Gastroesophageal sphincter (tissue), 4 donors: Measurements from ENCODE around the genes SETD1B and BCL7A.

GRCh38 chr12:121516832-121517102 is 64.1 kb downstream of the KDM2B start:
- PRO-cap, result no peak
- RAMPAGE, long total RNA, 4 experiments, result no peak in any of the 4 experiments

- PRO-cap, result bidirectional peak, plus-strand start at chr12:121538140, minus-strand start at chr12:121538135
- RAMPAGE, long total RNA, 4 experiments, result start-site peak on the minus strand in 1 of 4 experiments, at chr12:121537265-121537976 at its widest, 11 reads per replicate
Observed at GRCh38 chr12:121537434-121538311, 43.1 kb downstream of the KDM2B start.

DNA sequence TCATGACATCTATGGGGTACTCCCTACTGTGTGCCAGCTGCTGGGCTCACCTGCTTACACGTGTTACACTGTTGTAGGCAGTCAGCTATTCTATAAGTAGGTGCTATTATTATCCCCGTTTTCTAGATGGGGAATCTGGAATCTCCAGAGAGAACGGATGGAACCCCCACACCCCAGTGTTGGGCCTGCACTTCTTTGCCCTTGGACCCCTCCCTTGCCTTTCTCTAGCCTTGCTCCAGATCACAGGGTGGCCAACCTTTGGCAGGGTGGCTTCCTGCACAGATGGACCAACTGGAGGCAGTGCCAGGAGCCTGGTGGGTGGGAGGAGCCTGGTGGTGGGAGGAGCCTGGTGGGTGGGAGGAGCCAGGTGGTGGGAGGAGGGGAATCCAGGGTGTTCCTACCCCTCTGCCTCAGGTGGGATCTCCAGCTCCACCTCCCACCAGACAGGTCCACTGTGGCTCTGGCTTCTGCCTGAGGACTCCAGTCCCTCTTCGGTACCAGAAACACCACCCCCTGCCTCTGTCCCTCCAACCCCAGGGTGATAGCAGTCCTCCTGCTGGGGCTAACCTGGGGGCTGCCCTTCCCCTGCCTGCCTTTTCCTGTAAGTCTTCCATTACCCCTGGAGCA is 30.5 kb upstream of the KDM2B start:
- PRO-cap, result no peak
- RAMPAGE, long total RNA, 4 experiments, result no peak in any of the 4 experiments

- PRO-cap, result no peak
- RAMPAGE, long total RNA, 4 experiments, result no peak in any of the 4 experiments
Observed at GRCh38 chr12:121672961-121673595, 3.6 kb upstream of the MORN3 start.

DNA sequence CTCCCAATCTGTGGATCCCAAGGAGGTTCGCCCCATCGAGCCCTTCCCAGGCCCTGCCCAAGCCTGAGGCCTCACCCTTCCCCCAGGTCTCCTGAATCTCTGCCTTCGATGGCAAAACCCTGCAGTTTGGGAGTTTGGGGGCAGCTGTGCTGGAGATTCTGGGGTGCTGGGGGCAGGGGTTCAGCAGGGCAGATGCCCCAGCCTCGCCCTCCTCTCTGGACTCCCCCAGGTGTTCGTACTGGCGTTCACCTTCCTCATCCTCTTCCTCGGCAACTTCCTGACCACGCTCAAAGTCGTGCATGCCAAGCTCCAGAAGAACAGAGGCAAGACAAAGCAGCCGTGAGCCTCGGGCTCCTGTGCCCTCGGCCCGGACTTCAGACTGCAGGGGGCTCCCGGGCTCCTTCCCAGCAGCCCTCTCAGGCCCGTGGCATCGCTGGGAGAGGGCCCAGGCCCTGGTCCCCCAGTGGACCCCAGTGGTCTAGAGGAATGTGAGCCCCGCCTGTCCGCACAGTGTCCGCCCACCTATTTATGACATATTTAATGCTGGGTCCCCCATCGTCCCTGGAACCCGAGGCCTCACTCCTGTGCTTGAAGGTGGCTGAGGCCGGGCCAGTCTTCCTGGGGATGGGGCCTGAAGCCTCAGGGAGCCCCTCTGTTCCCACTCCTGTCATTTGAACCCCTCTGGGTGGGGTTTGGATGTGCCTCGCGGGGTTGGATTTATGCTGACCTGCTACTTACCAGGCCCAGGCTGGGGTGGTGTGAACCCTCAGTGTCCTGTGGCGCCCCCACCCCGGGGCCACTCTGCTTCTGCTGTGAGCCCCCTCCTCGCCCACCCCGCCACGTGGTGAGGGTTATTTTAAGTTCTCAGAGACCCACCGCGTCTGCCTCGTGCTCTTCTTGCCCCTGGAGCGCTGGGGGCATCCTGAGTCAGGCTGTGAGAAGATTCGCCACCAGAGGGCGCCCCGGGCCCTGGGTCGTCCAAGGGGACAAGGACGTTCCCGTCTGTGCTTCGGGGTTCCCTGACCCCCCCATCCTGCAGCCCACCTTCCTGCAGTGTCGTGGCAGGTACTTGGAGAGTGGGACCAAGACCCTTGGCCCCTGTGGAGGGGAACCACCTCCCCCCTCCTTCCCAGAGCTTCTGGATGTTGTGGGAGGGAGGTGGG is 17.7 kb downstream of the RHOF start:
- PRO-cap, result no peak
- RAMPAGE, long total RNA, 4 experiments, result no peak in any of the 4 experiments

DNA sequence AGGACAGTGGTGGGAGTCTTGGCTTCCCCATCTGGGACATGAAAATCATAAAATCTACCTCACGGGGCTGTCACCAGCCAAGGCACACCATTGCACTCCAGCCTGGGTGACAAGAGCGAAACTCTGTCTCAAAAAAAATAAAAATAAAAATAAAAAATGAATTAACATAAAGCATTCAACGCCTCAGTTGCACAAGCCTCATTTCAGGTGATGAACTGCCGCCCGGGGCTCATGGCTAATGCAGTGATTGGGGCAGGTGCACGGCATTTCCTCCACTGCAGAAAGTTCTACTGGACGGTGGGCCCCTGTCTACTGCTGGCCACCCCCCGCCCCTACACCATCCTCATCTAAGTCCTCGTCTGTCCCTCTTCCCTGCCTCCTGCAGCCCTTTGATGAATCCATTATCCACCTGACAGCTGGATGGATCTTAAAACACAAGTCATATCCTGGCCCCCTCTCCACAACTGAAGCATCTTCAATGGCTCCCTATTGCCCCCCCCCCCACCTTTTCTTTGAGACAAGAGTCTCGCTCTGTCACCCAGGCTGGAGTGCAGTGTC is 10.6 kb downstream of the RHOF start:
- PRO-cap, result no peak
- RAMPAGE, long total RNA, 4 experiments, result no peak in any of the 4 experiments

- PRO-cap, result no peak
- RAMPAGE, long total RNA, 4 experiments, result no peak in any of the 4 experiments
Observed at GRCh38 chr12:121789716-121790887, 3.4 kb downstream of the RHOF start.

DNA sequence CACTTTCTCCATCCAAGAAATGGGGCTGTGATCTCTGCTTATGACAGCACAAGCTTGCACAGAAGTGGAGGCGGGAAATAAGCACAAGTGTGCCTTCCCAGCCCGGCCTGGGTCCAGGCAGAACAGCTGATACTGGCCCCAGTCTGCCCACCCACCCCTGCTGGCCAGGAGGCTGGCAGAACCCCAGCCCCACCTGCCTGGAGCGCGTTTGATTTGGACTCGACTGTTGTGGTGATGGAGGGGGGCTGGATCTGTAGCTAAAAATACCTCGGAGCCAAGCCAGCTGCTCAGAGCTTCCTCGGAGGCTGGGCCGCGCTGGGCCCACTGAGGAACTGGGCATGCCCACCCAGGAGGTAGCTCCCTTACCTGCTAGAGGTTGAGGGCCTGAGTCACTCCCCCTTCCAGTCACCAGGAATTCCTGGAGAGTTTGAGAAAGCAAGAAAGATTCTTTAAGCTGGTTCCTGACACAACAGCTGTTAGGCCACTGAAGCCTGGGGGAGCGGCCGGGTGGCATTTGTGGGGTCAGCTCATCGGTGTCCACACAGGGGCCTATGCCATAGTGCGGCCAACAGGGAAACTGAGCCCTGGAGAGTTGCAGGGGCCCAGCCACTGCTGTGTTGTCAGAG is 2.5 kb upstream of the RHOF start:
- PRO-cap, result no peak
- RAMPAGE, long total RNA, 4 experiments, result no peak in any of the 4 experiments

DNA sequence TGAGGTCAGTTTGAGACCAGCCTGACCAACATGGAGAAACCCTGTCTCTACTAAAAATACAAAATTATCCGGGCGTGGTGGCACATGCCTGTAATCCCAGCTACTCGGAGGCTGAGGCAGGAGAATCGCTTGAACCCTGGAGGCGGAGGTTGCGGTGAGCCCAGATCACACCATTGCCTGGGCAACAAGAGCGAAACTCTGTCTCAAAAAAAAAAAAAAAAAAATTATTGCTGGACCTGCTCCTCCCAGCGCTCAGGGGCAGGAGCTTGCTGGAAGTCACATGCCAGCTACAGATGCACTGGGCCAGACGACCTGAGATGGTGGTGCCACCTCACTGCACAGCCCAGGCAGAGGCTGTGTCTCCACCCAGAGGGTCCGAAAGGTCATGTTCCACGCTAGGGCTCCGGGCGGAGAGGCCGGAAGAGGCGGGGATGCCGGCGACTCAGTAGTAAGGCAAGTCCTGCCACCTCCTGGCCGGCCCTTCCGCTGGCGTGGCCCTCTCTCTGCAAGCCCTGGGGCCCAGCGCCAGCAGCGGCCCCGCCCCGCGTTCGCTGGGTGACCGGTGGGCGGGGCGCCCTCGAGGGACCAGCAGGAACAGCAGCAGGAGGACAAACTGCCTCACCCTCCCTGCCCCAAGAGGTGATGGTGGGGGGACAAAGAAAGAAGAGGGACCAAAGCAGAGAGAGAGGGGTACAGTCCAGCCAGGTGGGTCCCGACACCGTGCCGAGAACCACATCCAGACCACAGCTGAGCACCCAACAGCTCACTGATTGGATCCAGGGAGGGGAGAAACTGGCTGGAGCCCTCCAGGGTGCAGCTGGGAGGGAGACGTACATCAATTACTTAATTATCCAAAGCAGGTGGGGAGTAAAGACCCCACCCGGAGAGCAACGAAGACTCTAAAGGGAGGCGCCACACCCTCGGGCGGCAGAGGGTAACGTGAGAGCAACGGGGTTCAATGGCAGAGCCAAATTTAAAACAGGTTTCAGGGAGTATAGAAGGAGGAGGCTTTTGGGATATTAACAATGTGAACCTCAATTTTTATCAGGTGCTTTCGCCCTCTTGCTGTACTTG is 3.7 kb upstream of the RHOF start:
- PRO-cap, result unidirectional peak, plus-strand start at position 306 of the sequence
- RAMPAGE, long total RNA, 4 experiments, result no peak in any of the 4 experiments

GRCh38 chr12:121798158-121798796 is 4.8 kb upstream of the RHOF start:
- PRO-cap, result no peak
- RAMPAGE, long total RNA, 4 experiments, result no peak in any of the 4 experiments

DNA sequence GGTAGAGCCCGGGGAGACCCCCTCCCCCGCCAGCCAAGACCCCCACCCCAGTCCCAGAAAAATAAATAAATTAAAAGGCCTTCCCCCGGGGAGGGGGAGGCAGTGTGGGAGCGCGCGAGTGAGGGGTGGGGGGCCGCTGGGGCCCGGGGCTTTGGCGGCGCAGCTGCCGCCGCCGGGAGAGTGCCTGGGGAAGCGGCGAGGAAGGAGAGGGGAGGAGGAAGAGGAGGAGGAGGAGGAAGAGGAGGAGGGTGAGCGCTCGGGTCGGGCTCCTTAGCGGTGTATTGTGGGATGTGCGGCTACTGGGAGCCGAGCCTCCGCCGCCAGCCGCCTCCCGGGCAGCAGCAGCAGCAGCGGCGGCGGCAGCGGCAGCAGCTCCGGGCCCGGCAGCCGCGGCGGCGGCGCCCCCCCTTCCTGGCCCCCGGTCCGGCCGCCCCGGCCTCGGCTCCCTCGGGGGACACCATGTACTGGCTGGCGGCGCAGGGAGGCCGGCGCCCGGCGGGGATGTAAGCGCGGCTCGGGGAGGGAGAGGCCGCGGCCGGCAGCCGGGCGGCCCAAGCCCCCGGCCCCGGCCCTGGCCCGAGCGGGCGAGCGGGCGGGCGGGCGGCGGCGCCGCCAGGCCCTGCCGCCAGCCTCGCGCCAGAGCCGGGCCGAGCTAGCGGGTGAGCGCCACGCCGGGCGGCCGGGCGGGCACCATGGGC is at the start of gene SETD1B:
SETD1B (plus strand) TSS at position 279 of the 698 bp plus-strand sequence.
- PRO-cap, result bidirectional peak, plus-strand start at position 639 of the sequence, minus-strand start at position 343 of the sequence
- RAMPAGE, long total RNA, 4 experiments, result start-site peak on the plus strand in 3 of 4 experiments, centred at positions 422 to 687 of the sequence, 7 to 15 reads per replicate

DNA sequence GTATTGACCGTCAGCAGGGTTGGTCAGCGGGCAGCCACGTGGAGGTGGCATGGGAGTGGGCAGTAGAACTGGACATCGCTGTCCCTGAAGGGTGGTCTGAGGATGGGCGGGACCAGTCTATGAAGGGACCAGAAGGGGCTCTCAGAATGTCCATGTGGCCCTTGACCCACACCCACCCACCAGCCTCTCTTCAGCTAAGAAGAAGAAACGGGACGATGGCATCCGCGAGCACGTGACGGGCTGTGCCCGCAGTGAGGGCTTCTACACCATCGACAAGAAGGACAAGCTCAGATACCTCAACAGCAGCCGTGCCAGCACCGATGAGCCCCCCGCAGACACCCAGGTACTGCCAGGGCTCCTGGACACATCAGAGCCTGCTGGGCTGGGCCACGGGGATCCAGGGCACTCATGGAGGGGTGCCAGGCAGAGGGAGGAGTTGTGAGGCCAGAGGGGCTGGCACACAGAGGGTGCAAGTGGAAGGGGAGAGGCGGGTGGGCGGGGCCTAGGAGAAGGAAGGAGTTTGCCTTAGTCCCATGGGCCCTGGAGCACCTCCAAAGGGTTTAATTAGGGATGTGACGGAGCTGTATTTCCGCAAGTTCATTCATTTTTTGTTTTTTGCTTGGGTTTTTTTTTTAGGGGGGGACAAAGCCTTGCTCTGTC is 21.3 kb downstream of the SETD1B start:
- PRO-cap, result no peak
- RAMPAGE, long total RNA, 4 experiments, result no peak in any of the 4 experiments

DNA sequence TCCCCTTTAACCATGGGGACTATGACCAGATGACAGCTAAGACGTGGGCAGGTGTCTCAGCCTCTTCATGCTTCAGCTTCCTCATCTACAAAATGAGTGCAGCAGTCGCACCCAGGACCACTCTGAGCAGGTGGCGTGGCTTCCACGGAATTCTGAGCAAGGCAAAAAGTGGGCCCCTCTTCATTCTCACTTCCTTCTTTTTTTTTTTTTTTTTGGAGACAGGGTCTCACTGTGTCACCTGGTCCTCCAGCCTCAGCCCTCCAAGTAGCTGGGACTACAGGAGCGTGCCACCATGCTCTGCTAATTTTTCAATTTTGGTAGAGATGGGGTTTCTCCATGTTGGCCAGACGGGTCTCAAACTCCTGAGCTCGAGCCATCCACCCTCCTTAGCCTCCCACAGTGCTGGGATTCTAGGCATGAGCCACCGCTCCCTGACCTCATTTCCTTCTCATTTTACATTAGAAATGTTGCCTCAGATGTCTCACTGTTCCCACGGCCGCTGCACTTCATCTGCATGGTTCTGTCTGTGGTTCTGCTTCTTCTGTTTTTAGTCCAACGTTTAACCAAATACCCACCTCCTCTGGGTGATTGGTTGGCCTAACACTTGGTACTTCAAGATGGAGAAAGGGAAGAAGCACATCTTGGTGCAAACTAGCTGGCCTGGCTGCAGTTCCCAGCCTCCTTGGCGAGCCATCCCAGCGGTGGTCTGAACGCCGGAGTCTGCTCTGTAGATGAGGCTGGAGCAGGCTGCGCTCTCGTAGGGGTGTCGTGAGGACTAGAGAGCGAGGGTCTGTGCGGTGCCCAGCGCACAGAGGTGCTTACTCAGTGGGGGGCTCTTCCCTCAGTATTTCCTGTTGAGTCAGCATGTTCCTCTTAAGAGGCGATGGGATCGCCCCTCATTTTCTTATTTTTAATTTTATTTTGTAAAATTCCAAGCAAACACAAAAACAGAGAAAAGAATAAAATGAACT is 41.2 kb upstream of the BCL7A start:
- PRO-cap, result no peak
- RAMPAGE, long total RNA, 4 experiments, result no peak in any of the 4 experiments

DNA sequence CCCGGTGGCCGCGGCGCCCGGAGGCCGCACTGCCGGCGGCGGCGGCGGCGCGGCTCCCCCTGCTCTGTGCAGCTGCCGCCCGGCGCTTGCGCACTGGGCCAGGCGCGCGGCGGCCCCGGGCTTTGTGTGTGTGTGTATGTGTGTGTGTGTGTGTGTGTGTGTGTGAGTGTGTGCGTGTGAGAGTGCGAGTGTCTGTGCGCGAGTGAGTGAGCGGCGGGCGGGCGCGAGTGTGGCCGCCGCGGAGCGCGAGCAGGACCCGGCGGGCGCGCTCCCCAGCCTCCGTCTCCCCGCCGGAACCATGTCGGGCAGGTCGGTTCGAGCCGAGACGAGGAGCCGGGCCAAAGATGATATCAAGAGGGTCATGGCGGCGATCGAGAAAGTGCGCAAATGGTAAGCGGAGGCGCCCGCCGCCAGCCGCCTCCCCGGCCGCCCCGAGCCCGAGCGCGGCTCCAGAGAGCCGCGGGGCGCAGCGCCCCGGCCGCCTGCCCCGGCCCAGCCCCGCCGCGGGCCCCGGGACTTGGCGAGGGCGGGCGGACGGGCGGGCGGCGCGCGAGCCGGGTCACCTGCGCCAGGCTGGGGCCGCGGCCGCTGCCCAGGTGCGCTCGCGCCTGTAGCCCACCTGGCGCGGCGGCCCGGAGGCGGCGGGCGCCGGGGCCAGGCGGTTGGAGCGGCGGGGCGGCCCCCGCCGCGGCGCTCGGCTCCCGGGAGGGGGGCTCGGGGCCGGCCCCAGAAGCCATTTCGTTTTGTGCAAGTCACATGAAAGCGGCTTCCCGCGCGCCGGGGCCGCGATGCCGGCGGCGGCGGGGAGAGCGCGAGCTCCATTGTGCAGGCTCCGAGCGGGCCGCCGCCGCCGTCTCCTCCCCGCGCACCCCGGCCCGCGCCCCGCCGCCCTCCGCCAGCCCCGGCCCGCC is at the start of gene BCL7A:
BCL7A (plus strand) TSS at position 91 of the 911 bp plus-strand sequence.
- PRO-cap, result bidirectional peak, plus-strand start at position 205 of the sequence, minus-strand start at position 68 of the sequence; bidirectional peak, plus-strand start at position 788 of the sequence, minus-strand start at position 660 of the sequence; bidirectional peak, plus-strand start outside the sequence, minus-strand start at position 855 of the sequence
- RAMPAGE, long total RNA, 4 experiments, result start-site peak on the plus strand in 1 of 4 experiments, centred at position 178 of the sequence, 41 reads per replicate

DNA sequence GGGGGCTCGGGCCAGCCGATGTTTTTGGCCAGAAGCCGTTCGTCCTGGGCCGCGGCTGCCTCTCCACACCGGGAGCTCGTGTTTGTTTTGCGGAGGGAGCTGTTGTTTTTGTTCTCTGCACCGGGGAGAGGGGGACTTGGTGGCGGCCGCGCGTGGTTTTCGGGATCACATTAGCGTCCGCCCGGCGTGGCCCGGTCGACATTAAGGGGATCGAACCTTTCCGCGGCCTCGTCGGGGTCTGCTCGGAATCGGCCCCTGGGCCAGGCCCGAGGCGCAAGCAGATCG is 1.2 kb downstream of the BCL7A start:
- PRO-cap, result no peak
- RAMPAGE, long total RNA, 4 experiments, result no peak in any of the 4 experiments

DNA sequence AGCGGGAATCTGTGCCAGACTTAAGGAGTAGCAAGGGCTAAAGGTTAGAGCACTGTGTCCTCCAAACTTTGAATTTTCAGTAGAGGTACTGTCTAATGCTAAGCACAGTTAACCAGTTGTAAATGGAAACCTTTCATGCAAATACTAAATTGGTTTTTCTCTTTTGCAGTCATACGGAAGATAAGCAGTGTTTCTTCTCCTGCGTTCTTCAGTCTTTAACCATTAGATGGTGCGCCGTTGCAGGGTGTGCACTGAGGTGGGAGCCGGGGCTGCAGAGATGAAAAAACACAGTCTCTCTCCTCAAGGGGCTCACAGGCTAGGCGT is 5.1 kb downstream of the MLXIP start:
- PRO-cap, result no peak
- RAMPAGE, long total RNA, 4 experiments, result no peak in any of the 4 experiments

- PRO-cap, result no peak
- RAMPAGE, long total RNA, 4 experiments, result no peak in any of the 4 experiments
Observed at GRCh38 chr12:122087202-122087598, 8.6 kb downstream of the MLXIP start.

DNA sequence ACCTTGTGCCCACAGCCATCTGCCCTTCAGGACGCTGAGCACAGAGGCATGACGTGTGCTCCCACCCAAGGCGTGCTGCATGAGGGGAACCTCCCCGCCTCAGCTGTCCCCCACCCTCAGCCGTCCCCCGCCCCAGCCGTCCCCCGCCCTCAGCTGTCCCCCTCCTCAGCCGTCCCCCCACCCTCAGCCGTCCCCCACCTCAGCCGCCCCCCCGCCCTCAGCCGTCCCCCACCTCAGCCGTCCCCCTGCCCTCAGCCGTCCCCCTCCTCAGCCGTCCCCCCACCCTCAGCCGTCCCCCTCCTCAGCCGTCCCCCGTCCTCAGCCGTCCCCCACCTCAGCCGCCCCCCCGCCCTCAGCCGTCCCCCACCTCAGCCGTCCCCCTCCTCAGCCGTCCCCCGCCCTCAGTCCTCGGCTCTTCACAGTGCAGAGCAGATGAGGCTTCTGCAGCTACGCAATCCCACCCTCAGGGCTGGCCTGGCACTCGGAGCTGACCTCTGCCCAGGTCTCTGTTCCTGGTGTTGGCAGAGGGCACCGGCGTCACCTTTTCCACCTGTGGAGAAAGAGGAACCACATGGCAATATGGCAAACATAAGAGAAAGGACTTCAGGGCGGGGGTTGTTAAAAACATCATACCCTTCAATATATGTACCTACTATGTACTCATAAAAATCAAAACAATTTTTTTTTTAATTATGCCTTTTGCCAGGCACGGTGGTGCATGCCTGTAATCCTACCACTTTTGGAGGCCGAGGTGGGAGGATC is 45.7 kb downstream of the MLXIP start:
- PRO-cap, result no peak
- RAMPAGE, long total RNA, 4 experiments, result no peak in any of the 4 experiments

- PRO-cap, result no peak
- RAMPAGE, long total RNA, 4 experiments, result no peak in any of the 4 experiments
Observed at GRCh38 chr12:122143590-122144615, 30.1 kb downstream of the IL31 start.

DNA sequence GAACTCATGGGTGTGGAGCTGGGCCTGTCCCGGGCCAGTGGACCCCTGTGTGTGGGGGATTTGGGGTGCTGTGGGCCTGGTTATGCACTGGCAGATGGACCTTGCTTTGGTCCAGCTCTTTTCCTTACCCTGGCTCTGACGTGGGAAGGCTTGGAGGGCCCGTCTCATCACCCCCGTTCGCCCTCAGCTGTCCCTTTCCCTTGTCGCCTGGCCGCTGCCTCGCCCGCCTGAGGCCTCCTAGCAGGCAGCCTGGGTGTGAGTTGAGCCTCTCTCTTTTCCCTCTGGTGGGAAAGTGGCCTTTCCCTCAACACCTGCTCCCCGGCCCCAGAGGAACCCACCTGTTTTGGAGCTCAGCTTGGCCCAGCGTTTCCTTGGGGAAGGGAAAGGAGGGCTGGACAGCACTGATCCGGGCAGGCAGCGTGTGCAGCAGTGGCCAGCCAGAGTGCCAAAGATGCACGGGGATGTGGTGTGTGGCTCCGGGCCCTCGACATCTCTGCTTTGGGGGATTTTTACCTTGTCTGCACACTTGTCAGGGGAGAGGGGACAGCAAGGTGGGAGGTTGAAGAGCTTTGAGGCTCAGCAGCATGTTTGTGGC is 28.2 kb downstream of the IL31 start:
- PRO-cap, result no peak
- RAMPAGE, long total RNA, 4 experiments, result no peak in any of the 4 experiments